ENCODE measurements around a stretch of chr2.

GRCh38 chr2:170963246-170963889, 34.3 kb downstream of the GORASP2 start:
- RRBS = no CpG with 5 or more reads among the region's 6 CpGs

- RRBS = no CpG with 5 or more reads among the region's 3 CpGs
These were observed 115.1 kb downstream of the METTL8 start for GRCh38 chr2:171318666-171319180.

- RRBS = no CpG with 5 or more reads among the region's 14 CpGs
These were observed 114.3 kb downstream of the METTL8 start for GRCh38 chr2:171319181-171320186.

GRCh38 chr2:171432882-171433630, 734 bp downstream of the METTL8 start:
- RRBS = no CpG with 5 or more reads among the region's 16 CpGs

DNA sequence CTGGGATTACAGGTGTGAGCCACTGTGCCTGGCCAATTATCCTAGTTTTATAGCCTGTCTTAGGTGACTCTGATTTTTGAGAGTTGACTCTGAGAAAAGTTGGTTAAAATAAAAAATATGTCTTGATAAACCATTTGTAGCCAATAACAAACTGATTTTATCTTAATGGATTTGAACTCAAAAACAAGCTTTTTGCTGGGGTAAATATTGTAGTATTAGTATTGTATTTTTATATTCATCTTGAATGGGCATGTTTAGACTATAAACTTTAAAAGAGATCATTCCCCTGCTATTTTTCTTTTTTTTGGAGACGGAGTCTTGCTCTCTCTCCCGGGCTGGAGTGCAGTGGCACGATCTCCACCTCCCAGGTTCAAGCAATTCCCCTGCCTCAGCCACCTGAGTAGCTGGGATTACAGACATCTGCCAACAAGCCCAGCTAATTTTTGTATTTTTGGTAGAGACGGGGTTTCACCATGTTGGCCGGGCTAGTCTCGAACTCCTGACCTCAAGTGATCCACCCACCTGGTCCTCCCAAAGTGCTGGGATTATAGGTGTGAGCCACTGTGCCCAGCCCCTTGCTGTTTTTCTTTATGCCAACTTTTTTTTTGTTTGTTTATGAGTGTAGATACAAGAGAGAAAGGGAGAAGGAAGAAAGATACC, 13.8 kb downstream of the DYNC1I2 start:
- RRBS = no CpG with 5 or more reads among the region's 6 CpGs

- RRBS = no CpG with 5 or more reads among the region's 1 CpG
These were observed 35.5 kb downstream of the SLC25A12 start for GRCh38 chr2:171858541-171858867.

DNA sequence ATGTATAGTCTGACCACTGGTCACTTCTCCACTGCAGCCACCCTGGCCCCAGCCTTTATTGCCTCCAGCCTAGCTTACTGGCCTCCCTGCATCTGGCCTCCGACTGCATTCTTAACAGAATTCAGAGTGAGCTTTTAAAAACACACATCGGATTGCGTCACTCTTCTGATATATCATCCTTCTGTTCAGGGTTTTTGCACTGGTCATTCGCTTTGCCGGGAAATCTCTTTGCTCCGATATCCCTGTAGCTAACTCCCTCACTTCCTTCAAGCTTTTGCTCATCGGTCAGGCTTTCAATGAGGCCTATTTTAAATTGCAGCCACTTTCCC, 101.6 kb upstream of the DLX2 start:
- RRBS = no CpG with 5 or more reads among the region's 7 CpGs

DNA sequence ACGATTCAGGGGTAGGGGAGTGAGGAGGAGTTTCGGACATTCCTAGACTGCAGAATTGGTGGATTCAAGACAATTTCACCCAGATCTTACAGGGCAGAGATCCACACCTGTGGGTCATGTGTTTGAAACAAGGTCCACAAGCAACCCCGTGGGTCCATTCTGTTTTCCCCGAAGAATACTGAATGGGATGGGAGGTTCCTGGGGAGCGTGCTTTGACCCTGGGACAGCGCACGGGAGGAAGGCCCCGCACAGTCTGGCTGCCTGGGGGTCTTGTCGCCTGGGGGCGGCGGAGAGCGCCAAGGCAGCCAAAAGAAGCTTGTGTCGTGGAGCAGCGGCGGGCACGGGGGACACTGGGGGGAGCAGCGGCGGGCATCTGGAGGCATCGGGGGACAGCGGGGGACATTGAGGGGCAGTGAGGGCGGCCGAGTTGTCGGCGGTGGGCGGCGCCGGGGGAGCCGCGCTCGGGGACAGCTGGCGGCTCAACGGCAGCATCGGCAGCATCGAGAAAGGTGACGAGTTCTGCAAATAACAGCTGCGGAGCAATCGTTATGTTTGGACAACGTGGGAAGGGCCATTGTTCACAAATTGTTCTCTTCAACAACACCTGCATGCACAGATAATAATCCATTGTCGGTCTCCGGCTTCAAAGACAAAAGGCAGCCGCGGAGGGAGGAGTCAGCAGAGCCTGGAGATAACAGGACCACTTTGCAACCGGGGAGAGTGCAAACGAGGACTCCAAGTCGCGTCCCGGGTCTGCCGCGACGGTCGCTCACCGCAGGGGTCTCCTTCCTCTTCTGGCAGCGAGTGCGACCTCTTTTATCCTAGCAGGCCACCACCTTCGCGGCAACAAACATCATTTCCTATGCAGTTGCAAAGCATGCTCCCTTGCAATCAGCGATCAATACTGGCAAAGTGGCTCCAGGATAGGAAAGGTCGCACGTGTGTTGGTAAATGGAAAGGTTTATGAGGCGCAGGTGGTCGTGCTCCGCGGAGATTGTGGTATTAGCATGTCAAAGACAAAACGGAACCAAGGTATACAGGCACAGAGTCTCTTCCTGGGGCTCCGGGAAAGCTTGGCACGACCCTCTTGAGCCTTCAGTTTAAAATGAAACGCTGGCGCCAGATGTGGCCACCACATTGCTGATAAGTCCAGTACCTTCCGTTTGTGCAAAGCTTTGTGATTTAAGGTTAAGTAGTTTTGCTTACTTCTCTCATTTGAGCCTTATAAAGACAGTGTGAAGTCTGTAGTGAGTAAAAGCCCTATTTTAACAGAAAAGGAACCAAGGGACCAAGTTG, 132.3 kb upstream of the DLX2 start:
- RRBS = 5% methylated on average over 7 of the region's 69 CpGs

- RRBS = no CpG with 5 or more reads among the region's 4 CpGs
These were observed 91.7 kb upstream of the ITGA6 start for GRCh38 chr2:172335656-172336174.

DNA sequence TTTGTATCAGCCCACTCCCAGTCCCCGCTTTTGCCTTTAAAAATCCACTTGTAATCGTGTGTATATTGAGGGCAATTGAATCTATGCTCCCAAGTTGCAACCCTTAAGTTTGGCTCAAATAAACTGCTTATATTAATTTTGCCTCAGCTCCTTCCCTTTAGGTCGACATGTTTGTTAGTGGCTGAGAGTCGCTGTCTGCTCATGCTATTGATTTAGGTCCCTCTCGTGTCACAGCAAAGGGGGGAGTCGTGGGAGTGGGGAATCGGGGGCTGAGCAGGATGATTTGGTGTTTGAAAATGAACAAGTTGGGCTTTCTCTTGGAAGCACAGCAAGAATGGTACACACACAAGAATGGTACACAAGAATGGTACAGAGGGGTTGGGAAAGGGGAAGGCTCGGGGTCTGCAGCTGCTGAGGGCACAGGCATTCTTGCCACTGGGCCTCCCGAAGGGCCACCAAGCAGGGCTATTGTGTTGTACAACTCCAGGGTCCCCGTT, 42.8 kb upstream of the ITGA6 start:
- RRBS = no CpG with 5 or more reads among the region's 10 CpGs

DNA sequence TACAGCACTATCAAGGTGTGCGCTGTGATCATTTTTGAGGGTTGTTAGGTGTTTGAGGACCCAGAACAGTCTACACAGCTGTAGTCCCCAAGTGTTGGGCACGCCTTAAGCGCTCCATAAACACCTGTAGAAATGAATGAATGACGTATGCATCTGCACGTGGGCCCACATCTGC, 420 bp upstream of the ITGA6 start:
- RRBS = no CpG with 5 or more reads among the region's 5 CpGs

DNA sequence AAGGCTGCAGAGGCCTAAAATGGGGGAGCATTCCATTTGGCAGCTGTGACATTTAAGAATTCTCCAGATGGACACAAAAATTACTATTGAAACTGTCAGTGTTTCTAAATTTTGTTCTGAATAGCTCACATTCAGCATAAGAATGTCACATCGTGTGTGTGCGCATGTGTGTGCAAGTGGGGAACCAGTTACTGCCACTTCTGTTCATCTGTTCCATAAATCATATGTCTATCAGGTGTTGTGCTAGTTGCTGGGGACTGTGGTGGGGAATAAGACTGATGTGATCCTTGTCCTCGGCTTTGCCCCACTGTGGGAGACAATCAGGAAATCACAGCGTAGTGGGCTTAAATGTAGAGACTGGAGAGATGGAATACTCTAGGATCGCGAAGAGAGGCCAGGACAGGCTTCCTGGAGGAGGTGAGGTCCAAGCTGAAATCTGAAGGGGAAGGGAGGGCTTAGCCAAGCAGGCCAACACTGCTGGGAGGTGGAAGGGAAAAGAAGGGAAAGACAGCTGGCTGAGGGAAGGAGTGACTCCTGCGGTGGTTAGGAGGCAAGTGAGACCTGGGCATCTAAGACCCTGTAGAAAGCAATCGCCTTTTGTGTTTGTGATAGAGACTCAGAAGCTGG, 55.4 kb downstream of the ITGA6 start:
- RRBS = no CpG with 5 or more reads among the region's 8 CpGs

DNA sequence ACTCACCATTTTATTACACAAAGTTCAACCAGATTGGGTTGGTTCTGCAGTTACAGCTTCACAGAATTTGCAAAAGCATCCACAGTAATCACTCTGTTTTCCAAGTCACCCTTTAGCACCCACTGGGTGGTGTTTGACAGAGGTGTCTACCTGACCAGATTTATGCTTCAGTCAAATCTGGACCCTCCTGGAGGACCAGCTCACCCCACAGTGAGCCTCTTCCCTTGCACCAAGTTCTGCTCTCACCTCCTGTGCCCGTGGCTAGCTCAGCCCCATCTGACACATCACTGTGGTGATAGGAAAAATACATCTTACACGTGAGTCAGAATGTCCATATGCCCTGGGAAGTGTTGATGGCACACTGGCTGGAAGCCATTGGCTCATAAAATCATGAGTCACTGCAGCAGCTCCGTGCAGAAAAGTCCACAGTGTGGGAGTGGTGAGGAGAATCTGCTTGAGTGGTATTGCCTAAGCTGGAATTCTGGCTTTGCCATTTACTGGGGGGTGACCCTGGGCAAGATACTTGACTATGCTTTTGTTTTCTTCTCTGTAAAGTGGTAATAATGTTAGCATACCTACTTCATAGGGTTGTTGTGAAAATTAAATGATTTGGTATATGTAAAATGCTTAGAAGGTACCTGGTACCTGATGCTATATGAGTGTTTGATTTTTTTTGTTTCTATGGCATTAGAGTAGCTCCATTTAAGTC, 42.6 kb upstream of the RAPGEF4 start:
- RRBS = no CpG with 5 or more reads among the region's 3 CpGs

- RRBS = no CpG with 5 or more reads among the region's 8 CpGs
These were observed 9.5 kb upstream of the RAPGEF4 start for GRCh38 chr2:172726015-172726704.

- RRBS = no CpG with 5 or more reads among the region's 8 CpGs
These were observed 85.7 kb downstream of the RAPGEF4 start for GRCh38 chr2:172821165-172821943.

DNA sequence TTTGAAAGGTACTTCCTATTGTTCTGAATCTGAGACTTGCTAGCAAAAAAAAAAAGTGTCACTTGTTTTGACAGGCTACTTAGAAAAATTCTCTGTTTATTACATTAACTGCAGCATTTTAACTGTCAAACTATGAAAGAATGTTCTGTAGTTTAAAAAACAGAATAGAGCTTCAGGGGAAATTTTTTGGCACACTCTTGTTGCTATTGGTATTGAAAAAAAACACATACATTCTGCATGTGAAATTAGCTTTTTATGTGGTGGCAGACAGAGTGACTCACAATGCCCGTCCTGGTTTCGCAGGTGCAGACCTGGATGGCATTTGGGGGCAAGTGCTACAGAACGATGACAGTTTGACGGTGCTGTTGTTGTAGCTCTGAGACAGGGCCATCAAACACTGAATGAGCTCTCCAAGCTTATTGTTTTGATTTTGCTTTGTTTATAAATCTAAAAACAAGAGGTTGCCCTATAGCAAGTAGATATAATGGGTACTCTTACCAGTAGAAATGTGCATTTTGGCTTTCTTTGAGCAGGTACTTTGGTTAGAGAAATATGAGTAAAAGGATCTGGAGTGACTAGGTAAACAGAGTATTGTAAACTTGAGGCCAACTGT, 104.9 kb upstream of the MAP3K20 start:
- RRBS = no CpG with 5 or more reads among the region's 4 CpGs

DNA sequence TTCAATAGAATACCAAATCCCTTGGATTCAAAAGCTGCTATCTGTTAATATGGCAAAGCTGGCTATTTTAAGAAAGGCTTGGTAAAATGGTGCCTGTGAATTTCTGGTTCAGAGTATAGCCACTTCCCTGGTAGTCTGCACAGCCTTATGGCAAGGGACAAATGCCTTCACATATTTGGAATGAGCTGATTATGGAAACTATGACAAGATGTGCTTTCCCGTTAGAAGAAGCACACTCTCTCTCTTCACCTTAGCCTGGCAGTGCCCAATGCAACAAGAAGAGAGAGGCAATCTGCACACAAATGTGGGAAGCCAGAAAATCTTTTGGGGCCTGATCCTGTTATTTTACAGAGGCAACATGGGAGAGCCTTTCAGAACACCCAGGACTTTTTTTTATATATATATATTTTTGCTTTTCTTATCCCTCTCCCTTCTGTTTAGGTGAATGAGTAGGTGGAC, 47.5 kb upstream of the MAP3K20 start:
- RRBS = no CpG with 5 or more reads among the region's 1 CpG

GRCh38 chr2:173090968-173091836, 15.6 kb downstream of the MAP3K20 start:
- RRBS = no CpG with 5 or more reads among the region's 10 CpGs

DNA sequence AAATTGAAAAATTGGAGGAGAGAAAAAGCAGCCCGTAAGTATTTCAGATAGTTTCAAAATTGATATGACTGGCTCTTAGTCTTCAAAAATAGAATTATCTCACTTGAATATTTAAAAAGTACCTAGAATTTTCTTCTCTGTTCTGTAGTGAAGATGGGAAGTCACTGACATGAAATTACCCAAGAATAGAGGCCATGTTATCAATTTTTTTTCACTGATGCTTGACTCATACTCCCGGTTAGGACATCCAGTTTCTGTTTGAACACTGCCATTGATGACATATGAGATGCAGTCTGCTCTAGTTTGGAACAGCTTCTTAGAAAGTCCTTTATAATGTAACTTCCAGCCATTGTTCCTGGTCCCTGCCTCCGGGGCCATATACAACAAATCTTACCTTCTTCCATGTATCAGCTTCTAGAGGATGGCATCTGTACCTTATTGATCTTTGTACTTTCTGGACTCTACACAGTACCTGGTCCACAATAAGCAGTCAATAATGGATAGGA, 26.1 kb downstream of the MAP3K20 start:
- RRBS = no CpG with 5 or more reads among the region's 3 CpGs